Ovary (tissue), 7 donors: Measurements from ENCODE around the genes KXD1 and CRTC1.

DNA sequence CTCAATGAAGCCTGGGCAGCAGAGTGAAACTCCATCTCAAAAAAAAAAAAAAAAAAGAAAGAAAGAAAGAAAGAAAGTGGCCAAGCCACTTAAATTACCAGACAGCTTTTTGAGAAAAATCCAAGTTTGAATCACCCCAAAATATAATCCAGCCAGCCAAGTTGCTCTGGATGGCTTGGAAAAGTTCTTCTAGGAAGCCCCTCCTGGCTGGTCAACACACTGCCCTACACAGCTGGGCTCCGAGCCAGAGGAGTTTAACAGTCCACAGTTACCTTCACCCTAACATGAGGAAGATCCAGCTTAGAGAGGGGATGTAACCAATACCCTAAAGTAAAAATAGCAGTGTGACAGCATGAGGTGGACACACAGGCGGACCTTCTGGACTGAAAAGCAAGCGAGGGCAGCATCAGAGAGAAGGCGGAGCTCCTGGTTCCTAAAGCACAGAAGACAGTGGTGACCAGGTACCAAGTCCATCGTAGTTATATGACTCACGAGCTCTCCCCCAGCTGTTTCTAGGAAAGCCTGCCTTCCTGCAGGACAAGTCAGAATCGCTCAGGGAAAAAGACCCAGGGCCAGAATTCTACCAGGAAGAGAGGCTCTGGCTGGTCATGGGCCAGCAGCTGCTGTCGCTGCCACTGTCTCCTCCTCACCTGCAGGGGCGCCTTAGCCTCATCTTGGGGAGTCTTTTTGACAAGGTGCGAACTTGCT is 1.9 kb downstream of the ELL start:
- PRO-cap, 7 experiments: peak in 5 of 7 experiments; most common plus-strand start position 545 of the sequence (in 3); most common minus-strand start position 385 of the sequence (in 3)
- RAMPAGE, long total RNA, 2 experiments: no peak in any of the 2 experiments

DNA sequence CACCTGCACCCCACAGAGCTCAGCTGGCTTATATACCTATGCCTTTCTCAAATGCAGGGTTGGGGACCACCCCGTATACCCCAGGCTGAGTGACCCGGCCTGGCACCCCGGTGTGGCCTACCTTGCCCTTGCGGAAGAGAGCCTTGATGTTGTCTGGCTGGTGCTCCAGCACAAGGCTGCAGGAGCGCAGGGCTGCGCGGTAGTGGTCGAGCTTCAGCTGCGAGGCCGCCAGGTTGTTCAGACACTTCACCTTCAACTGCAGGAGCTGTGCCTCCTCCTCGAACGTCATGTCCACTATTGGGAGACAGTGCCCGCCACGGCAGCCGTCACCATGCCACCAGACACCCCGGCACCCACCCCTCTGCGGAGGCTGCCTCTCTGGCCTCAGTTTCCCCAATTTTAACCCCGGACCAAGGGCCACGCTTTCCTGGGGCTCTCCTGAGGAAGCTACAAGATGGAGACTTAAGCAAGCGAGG is 5.9 kb downstream of the FKBP8 start:
- PRO-cap, 7 experiments: no peak in any of the 7 experiments
- RAMPAGE, long total RNA, 2 experiments: no peak in any of the 2 experiments

- PRO-cap, 7 experiments: peak in 7 of 7 experiments; most common plus-strand start chr19:18557879 (in 7); most common minus-strand start chr19:18557682 (in 7)
- RAMPAGE, long total RNA, 2 experiments: start-site peak on the plus strand in 2 of 2 experiments, at chr19:18557788-18557884 at its widest, 899 to 1,115 reads per replicate
Measured at GRCh38 chr19:18557347-18558133, at the start of gene KXD1. TSS of gene KXD1 (plus strand) at chr19:18557870.

- PRO-cap, 7 experiments: no peak in any of the 7 experiments
- RAMPAGE, long total RNA, 2 experiments: no peak in any of the 2 experiments
Measured at GRCh38 chr19:18576538-18577471, 5.1 kb downstream of the UBA52 start.

DNA sequence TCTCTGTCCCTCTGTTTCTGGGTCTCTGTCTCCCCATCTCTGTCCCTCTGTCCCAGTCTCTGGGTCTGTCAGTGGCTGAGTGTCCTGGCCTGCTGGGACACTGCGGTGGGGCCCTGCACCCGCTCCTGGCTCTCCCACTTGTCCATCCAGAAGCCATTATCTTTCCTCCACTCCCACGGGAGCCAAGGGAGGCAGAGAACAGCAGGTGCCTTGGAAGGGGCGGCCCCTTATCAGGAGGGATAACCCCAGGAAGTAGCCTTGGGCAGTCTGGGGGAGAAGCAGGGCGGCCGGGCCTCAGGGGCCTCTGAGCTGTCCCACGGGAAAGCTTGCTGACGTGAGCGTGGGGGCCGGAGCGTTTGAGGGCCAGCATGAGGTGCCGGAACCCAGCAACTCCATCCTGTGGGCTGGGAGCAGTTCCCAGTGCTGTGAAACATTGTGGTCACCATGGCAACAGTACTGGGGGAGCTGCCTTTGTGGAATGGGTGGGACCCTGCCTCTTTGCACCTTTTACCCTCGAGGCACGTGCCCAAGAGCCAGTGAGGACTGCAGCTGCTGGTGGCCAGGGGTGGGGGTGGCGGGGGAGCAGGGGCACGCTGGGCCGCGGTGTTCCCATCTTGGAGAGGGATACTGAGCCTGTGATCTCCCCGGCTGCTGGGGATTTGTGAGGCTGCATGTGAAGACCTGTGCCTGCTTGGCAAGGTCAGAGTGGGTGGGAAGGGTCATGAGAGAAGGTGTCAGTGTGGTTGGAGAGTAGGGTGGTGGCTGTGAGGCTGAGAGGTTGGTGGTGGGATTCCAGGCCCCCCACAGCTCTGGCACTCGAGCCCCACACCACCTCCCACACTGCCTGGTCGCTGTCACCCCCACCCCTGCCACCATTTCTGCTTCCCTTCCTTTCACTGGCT is 21.0 kb downstream of the KLHL26 start:
- PRO-cap, 7 experiments: peak in 5 of 7 experiments; most common plus-strand start position 639 of the sequence (in 3); most common minus-strand start position 306 of the sequence (in 4)
- RAMPAGE, long total RNA, 2 experiments: no peak in any of the 2 experiments

GRCh38 chr19:18683158-18684196 is at the start of gene CRTC1:
TSS of gene CRTC1 (plus strand) at chr19:18683680.
- PRO-cap, 7 experiments: peak in 7 of 7 experiments; most common plus-strand start chr19:18683674 (in 4); most common minus-strand start chr19:18683456 (in 2)
- RAMPAGE, long total RNA, 2 experiments: start-site peak on the plus strand in 2 of 2 experiments, at chr19:18683658-18683682 at its widest, 93 to 146 reads per replicate

DNA sequence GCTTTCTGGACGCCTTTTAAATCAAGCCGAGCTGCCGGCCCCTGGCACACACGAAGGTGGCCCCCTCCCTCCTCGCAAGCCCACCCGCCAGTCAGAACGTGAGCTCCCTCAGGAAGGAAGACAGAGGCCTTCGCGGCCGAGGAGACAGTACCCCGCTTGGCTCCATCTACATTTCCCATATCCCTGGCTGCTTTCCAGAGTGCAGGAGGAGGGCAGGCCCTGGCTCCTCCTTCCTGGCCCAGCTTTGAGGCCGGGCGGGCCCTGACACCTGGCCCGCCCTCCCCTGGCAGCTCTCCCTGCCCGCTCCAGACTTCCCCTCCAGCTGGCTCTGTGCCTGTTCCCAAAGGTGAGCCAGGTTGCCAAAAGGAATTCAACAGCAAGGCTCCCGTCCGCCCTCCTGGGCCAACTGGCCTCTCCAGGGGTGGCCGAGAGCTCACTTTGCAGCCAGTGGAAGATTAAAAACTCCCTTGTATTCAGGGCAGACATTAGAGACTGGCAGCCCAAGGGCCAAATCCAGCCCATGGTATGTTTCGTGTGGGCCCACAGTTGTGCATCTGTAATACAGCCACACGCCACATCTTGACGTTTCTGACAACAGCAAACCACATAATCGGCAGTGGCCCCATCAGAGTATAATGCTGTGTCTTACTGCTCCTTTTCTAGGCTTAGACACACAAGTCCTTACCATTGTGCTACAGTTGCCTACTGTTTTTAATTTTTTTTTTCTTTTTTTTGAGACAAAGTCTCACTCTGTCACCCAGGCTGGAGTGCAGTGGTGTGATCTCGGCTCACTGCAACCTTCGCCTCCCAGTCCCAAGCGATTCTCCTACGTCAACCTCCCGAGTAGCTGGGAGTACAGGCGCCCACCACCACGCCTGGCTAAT is 28.5 kb downstream of the COMP start:
- PRO-cap, 7 experiments: no peak in any of the 7 experiments
- RAMPAGE, long total RNA, 2 experiments: no peak in any of the 2 experiments

DNA sequence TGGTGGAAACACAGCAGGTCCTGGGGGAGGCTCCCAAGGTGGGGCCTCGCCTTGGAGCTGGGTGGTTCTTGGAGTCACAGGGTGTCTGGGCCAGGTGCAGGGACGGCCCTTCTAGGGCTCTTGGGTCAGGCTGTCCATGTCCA is 21.6 kb downstream of the COMP start:
- PRO-cap, 7 experiments: no peak in any of the 7 experiments
- RAMPAGE, long total RNA, 2 experiments: no peak in any of the 2 experiments

DNA sequence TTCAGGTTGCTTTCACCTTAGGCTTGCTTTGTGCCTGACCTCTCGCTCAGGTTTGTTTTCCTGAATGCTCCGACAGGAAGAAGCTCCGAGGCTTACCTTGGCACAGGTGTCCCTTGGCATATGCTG is 1.7 kb downstream of the UPF1 start:
- PRO-cap, 7 experiments: no peak in any of the 7 experiments
- RAMPAGE, long total RNA, 2 experiments: no peak in any of the 2 experiments

DNA sequence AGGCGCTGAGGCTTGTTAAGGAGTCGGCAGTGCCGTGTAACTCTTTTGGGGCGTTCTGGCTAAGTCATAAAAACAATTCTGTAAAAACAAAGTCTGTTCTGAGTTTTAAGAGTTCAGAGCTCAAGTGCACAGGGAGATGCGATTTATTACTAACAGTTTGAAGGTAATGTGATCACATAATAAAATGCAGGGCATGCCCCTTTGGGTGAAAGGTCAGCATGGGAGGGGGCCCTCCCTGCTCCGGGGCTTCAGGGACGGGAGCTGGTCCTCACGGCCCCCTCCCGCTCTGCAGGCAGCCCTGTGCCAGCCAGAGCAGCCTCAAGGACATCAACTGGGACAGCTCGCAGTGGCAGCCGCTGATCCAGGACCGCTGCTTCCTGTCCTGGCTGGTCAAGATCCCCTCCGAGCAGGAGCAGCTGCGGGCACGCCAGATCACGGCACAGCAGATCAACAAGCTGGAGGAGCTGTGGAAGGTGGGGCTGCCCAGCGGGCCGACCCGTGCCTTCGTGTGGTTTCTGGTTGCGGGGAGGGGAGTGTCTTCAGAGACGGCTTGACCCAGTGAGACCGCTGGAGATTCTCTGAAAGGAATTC is 18.7 kb downstream of the UPF1 start:
- PRO-cap, 7 experiments: no peak in any of the 7 experiments
- RAMPAGE, long total RNA, 2 experiments: no peak in any of the 2 experiments

DNA sequence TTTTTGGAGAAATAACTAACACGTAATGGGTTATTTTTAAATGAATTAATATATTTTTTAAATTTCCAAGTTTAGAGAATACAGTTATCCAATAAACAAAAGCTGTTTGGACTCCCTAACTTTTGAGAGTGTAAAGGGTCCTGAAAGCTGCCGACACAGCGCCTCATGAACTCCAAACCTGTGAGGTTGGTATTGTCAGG is 26.9 kb downstream of the UPF1 start:
- PRO-cap, 7 experiments: no peak in any of the 7 experiments
- RAMPAGE, long total RNA, 2 experiments: no peak in any of the 2 experiments

DNA sequence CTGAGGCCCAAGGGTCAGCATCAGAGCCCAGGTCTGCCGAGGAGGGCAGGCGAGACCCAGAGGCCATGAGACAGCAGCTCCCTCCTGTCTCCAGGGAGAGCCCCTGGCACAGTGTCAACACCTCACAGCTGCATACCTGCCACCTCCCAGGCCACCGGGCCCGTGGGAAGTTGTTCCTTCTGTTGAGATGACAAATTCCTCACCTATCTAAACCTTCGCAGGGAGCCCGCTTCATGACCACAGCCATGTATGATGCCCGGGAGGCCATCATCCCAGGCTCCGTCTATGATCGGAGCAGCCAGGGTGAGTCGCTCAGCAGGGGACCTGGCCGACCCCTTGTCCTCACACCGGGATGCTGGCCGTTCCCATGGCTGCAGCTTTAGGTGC is 32.0 kb downstream of the CERS1 start:
- PRO-cap, 7 experiments: no peak in any of the 7 experiments
- RAMPAGE, long total RNA, 2 experiments: no peak in any of the 2 experiments

DNA sequence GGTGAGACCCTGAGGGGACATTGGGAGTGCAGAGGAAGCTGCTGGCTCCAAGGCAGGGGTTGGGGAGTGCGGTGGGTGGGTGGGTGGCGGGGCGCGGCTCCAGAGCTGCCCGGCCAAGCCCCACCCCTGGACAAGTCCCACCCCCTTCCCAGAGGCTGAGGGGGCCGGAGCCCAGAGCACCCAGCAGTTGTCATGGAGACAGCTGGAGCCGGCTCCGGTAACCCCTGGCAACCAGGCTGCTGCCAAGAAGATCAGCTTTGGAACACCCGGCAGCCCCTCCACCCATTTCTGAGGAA is 1.8 kb downstream of the CERS1 start:
- PRO-cap, 7 experiments: no peak in any of the 7 experiments
- RAMPAGE, long total RNA, 2 experiments: no peak in any of the 2 experiments

GRCh38 chr19:18920191-18920513 is 637 bp downstream of the DDX49 start:
- PRO-cap, 7 experiments: no peak in any of the 7 experiments
- RAMPAGE, long total RNA, 2 experiments: no peak in any of the 2 experiments

GRCh38 chr19:18961943-18962160 is 20.8 kb upstream of the HOMER3 start:
- PRO-cap, 7 experiments: no peak in any of the 7 experiments
- RAMPAGE, long total RNA, 2 experiments: no peak in any of the 2 experiments

GRCh38 chr19:19111719-19112502 is 26.4 kb downstream of the TMEM161A start:
- PRO-cap, 7 experiments: no peak in any of the 7 experiments
- RAMPAGE, long total RNA, 2 experiments: no peak in any of the 2 experiments

DNA sequence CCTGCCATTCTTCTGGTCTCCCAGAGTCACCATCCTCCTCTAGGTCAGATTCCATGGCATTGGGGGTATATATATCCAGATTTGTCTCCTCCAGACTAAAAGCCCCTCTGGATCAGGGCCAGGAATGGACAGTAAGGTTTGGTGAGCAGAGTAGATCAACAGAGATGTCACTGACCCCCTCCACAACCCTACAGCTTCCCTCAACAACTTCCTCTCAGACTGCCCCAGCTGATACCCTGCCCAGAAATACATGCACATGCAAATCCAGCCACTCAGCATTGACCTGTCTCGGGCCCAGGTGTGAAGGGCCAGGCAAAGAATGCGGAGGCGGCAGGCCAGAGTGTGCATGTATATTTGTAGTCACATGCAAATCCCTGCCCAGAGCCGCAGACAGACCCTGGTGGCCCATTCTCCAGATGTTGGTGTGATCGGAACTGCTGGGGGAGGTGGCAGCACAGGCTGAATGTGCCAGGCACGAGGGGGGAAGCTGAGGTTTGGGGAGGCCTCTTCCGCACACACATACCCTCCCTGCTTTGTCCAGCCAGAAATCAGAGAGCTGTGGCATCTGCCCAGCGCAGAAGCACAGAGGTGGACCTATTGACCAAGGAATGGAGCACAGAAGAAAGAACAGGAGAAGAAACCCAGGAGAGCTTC is 14.6 kb downstream of the MEF2B start:
- PRO-cap, 7 experiments: no peak in any of the 7 experiments
- RAMPAGE, long total RNA, 2 experiments: no peak in any of the 2 experiments

- PRO-cap, 7 experiments: no peak in any of the 7 experiments
- RAMPAGE, long total RNA, 2 experiments: no peak in any of the 2 experiments
Measured at GRCh38 chr19:19167375-19167858, 2.6 kb downstream of the MEF2B start.

GRCh38 chr19:19296893-19297718 is 23.2 kb downstream of the SUGP1 start:
- PRO-cap, 7 experiments: no peak in any of the 7 experiments
- RAMPAGE, long total RNA, 2 experiments: no peak in any of the 2 experiments

- PRO-cap, 7 experiments: no peak in any of the 7 experiments
- RAMPAGE, long total RNA, 2 experiments: no peak in any of the 2 experiments
Measured at GRCh38 chr19:19323843-19324601, 3.4 kb downstream of the MAU2 start.